Tibial nerve (tissue), 3 donors: ENCODE data around the genes HACD2 and KALRN.

- PRO-cap = no peak
- RAMPAGE, long total RNA, 3 experiments = no peak in any of the 3 experiments
Measured at GRCh38 chr3:122978132-122978714, 49.3 kb downstream of the SEMA5B start.

GRCh38 chr3:123105659-123106085, 38.8 kb downstream of the PDIA5 start:
- PRO-cap = no peak
- RAMPAGE, long total RNA, 3 experiments = no peak in any of the 3 experiments

GRCh38 chr3:123129565-123129959, 62.7 kb downstream of the PDIA5 start:
- PRO-cap = no peak
- RAMPAGE, long total RNA, 3 experiments = no peak in any of the 3 experiments

DNA sequence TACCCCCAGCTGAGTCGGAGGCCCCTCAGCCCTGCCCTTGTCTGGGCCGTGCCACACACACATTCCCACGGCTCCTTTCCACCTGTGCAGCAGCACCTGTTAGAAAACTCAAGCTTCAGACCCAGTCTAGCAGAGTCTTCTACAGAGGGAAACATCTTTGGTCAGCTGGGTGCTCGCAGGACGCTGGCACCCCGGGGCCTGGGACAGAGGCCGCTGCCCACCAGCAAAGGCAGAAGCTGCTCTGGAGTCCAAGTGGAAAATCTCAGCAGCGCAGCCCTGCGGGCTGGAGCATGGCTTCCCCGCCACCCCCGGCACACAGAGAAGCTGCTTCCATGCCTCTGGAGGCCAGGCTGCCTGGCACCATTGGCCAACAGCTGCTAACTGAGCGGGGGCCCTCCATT, 82.5 kb downstream of the SEC22A start:
- PRO-cap = no peak
- RAMPAGE, long total RNA, 3 experiments = no peak in any of the 3 experiments

DNA sequence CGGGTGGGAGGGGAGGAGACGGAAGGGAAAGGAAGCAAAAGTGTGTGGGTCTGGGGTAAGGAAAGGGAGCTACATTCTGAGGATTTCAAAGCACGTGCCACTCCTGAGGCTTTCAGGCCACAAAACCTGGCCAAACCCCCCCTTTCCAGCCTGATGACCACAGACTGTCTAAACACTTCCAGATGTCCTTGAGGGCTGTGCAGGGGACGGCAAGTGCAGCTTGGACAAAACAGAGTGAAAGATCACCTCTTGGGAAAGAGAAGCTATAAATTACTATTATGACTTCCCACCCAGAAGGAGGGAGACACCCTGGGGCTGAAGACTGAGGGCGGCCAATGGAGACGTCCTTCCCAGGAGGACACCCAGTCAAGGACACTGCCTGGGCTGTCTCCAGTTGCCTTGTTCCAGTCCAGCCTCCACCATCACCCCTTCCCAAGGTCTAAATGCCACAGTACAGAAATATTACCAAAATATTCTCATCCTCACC, 57.7 kb downstream of the ADCY5 start:
- PRO-cap = no peak
- RAMPAGE, long total RNA, 3 experiments = no peak in any of the 3 experiments

GRCh38 chr3:123419902-123420573, 28.9 kb downstream of the ADCY5 start:
- PRO-cap = no peak
- RAMPAGE, long total RNA, 3 experiments = no peak in any of the 3 experiments

GRCh38 chr3:123584548-123585113, at the start of gene HACD2:
TSS of gene HACD2 (minus strand) at chr3:123585053.
- PRO-cap = unidirectional peak, minus-strand start at chr3:123585027
- RAMPAGE, long total RNA, 3 experiments = start-site peak on the minus strand in 3 of 3 experiments, at chr3:123585025-123585062 at its widest, 23 to 51 reads per replicate

- PRO-cap = no peak
- RAMPAGE, long total RNA, 3 experiments = no peak in any of the 3 experiments
Measured at GRCh38 chr3:123613989-123614554, 29.2 kb upstream of the HACD2 start.

DNA sequence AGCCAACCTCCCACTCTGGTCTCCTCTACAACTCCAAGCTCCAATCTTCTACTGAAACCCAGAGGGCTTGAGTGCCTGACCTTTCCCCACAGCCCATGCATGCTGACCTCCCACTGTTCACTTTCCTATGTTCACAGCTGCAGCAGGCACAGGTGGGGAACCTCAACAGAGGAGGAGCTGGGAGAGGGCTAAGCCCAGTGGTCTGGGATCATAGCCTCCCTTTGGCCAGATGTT, 43.8 kb upstream of the HACD2 start:
- PRO-cap = no peak
- RAMPAGE, long total RNA, 3 experiments = no peak in any of the 3 experiments

- PRO-cap = no peak
- RAMPAGE, long total RNA, 3 experiments = no peak in any of the 3 experiments
Measured at GRCh38 chr3:123719654-123720682, 135.1 kb upstream of the HACD2 start.

DNA sequence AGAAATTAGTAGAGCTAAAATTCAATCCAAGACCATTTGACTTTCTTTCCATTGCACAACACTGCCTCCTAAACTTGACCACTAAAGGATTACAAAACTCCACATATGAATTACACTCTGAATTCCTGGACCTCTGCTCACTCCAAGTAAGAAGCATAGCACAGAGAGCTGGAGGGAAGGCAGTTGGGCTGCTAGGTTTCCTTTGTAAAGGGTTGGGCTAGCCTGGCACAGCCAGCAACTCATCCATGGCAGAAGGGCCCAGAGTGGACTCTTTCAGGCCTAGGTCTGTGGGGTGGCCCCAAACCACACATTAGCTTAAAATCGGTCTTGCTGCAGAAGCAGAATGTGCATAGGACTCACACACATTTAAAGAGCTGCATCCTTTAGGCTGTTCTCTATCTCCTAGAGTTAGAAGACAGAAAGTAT, 134.3 kb downstream of the MYLK start:
- PRO-cap = no peak
- RAMPAGE, long total RNA, 3 experiments = no peak in any of the 3 experiments

GRCh38 chr3:123946693-123947456, 14.2 kb downstream of the CCDC14 start:
- PRO-cap = no peak
- RAMPAGE, long total RNA, 3 experiments = no peak in any of the 3 experiments

- PRO-cap = unidirectional peak, plus-strand start at chr3:124032472
- RAMPAGE, long total RNA, 3 experiments = start-site peak on the plus strand in 2 of 3 experiments, at chr3:124032410-124032499 at its widest, 17 to 31 reads per replicate
Measured at GRCh38 chr3:124032030-124032606, 1.1 kb upstream of the KALRN start.

DNA sequence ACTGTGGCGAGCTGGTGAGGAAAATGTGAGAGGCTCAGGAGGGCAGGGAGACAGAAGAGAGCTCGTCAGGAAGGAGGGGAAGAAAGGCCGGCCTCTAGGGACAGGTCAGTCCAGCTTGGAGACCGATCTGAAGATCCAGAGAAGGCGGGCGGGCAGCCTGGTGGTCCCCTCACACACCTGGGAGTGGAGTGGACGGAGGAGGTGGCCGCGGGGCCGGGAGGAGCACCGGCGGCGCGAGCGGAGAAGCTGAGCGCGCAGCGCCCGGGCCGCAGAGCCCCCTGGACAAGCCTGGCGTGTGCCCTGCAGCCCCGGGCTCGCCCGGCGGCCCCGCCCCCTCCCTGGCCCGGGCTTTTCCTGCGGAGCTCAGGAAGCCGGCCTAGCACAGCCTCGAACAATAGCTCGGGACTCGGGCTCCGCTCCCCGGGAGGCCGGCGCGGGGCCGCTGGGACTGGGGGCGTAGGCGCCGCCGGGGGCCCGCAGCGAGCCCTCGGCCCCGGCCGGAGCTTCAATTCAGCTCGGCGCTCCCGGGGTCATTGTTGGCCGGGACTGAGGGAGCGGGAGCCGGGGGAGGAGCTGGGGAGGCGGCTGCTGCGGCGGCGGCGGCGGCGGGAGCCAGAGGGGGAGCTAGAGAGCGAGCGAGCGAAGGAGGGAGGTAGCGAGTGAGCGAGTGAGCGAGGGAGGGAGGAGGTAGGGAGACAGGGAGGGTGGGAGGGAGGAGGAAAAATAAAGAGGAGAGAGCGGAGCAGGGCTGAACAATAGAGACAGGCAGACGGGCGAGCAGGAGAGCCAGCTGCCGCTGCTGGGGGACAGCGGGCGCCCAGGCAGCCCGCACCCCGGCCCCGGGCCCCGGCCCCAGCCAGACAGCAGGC, at the start of gene KALRN:
KALRN (plus strand) TSS at position 755 of the 869 bp plus-strand sequence.
- PRO-cap = bidirectional peak, plus-strand start at position 755 of the sequence, minus-strand start at position 548 of the sequence
- RAMPAGE, long total RNA, 3 experiments = no peak in any of the 3 experiments

DNA sequence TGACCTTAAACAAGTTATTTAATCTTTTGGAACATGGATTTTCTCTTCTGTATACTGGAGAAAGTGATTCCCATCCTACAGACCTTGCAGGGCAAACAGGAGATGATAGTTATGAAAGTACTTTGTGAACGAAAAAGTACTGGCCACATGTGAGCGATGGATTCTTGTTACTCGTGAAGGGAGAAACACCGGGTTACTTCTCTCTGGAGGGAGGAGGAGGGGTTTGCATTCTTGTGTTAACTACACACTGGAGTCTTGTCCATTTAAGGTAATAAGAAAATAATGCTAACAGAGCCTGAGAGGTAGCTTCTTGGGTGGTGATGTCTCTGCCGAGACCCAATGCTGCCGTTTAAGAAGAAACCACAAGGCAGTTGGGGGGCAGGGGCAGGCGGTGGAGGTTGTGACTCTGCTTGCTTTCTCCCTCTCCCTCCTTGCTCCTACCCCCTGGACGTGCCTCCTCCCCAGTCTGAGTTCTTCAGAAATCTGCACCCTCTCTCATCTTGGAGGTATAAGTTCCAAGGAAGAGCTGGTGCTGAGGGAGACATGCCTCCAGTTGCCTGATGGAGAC, 59.6 kb downstream of the KALRN start:
- PRO-cap = no peak
- RAMPAGE, long total RNA, 3 experiments = no peak in any of the 3 experiments

GRCh38 chr3:124119334-124119715, 86.2 kb downstream of the KALRN start:
- PRO-cap = no peak
- RAMPAGE, long total RNA, 3 experiments = no peak in any of the 3 experiments

DNA sequence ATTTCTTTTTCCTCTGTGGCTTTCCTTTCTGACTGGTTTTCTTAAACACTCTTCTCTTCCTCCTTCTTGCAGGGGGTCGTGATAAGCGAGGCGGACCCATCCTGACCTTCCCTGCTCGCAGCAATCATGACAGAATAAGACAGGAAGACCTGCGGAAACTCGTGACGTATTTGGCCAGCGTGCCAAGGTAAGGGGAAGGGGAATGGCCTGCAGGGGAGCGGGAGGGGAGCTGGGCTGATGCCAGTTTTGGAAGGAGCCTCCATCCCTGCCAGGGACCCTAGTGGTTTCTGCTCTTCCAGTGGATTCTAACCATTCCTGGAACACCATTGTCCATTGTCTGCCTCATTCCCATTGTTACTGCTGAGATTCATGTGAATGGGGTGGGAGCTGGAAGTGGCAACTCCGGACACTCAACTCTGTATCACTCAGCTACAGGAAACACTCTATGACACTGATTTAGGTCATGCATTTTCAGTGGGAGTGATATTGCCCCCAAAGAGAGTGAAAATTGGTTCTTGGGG, 201.6 kb downstream of the KALRN start:
- PRO-cap = no peak
- RAMPAGE, long total RNA, 3 experiments = no peak in any of the 3 experiments

DNA sequence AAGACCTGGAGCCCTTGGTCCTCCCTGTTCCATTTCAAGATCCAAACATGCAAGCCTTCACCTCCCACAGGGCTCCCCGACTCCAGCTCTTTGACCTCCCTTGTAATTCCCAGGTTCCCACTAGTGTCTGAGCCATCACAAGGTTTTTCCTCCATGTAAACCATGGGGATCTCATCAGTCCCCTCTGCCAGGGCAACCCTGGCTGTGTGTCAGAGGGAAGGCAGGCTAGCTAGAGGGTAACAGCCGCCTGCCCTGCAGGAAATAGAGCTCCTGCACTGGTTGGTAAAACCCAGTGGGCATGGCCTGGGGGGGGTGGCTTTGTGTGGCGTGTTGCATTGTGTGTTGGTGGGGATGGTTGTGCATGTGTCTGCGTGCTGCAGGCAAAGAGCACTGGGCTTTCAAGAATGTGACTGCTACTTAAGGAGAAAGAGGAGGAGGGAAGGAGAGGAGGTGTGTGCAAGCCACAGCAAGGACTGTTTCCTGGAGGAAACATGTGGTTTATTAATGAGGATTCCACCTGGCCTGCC, 216.7 kb downstream of the KALRN start:
- PRO-cap = no peak
- RAMPAGE, long total RNA, 3 experiments = no peak in any of the 3 experiments

DNA sequence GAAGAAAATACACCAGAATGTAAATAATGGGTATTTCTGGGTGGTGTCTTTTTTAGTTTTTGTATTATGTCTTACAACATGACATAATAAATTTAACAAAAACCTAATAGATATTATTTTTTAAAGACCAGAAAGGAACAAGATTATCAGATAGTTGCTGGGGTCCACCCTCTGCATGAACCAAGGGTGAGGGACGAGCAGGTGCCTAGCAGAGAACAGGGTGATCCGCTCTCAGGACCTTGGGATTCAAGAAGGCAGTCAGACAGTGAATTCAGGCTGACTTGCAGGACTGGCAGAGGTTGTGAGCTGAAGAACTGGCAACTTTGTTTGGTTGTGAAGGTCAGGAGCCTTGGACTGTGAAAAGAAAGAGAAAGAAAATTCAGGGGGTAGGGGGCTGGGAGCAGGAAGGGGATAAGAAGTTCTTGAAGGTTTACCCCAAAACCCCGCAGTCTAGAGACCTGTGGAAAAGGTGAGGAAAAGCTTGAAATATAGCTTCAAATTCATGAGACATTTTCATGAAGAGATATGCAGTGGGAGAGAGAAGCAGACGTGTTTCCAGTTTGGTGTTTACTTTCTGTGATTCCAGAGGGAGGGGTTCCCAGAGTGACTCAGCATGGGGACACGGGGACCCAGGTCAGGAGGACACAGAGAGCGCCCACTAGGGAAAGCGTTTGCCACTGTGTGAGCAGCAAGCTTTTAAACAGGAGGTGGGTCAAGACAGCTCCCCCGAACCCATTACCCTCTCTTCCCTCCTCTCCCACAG, 217.3 kb upstream of the UMPS start:
- PRO-cap = no peak
- RAMPAGE, long total RNA, 3 experiments = no peak in any of the 3 experiments

- PRO-cap = no peak
- RAMPAGE, long total RNA, 3 experiments = no peak in any of the 3 experiments
Measured at GRCh38 chr3:124592405-124593251, 137.6 kb upstream of the UMPS start.